Heart left ventricle (tissue), 7 donors: ENCODE measurements around a stretch of chr2.

GRCh38 chr2:11406620-11407542 lies 59.1 kb downstream of the E2F6 start:
- PRO-cap, 6 experiments: peak in 2 of 6 experiments; most common plus-strand start chr2:11407297 (in 2); most common minus-strand start chr2:11407121 (in 2)
- RAMPAGE, long total RNA, 2 experiments: no peak in any of the 2 experiments
- RRBS: no CpG with 5 or more reads among the region's 13 CpGs

GRCh38 chr2:11439961-11440640 lies 25.9 kb downstream of the E2F6 start:
- PRO-cap, 6 experiments: no peak in any of the 6 experiments
- RAMPAGE, long total RNA, 2 experiments: no peak in any of the 2 experiments
- RRBS: no CpG with 5 or more reads among the region's 13 CpGs

GRCh38 chr2:11554308-11554789 lies 20.5 kb downstream of the GREB1 start:
- PRO-cap, 6 experiments: no peak in any of the 6 experiments
- RAMPAGE, long total RNA, 2 experiments: no peak in any of the 2 experiments
- RRBS: no CpG with 5 or more reads among the region's 7 CpGs

GRCh38 chr2:11618294-11619017 lies 51.5 kb downstream of the NTSR2 start:
- PRO-cap, 6 experiments: no peak in any of the 6 experiments
- RAMPAGE, long total RNA, 2 experiments: no peak in any of the 2 experiments
- RRBS: 94% methylated on average over 10 of the region's 46 CpGs

DNA sequence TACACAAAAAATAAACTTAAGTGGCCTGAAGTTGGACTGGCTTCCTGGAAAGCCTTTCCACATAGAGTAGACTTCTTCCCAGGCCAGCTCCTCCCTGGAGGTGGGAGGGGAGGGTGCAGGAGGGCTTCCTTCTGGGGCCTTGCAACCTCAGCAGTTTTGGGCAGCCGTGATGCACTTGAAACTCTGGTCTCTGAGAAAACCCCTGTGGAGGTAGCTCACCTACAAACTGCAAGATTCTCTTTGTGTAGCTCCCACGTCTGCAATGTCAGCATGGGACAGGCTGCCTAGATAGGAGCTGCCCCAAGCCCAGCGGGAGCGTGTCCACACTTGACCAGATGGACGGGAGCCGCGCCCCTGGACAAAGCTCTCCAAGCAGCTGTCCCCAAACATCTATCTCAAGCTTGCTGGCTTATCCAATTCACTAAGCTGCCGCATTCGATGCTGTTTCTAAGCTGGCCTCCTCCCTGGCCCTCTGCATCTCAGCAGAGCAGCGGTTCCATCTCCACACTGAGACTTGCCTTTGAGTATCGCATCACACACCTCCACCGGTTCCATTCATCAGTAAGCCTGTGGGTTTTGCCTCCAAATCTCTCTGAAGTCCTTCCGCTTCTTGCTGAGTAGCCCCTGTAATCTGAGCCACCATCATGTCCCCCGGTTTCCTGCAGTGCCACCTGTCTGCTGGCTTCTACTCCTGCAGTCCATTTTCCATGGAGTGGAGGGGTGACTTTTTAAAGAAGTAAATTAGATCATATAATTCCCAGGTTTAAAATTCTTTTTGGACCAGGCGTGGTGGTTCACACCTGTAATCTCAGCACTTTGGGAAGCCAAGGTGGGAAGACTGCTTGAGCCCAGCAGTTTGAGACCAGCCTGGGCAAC lies 1.5 kb upstream of the LPIN1 start:
- PRO-cap, 6 experiments: no peak in any of the 6 experiments
- RAMPAGE, long total RNA, 2 experiments: no peak in any of the 2 experiments
- RRBS: 27% methylated on average over 2 of the region's 15 CpGs

DNA sequence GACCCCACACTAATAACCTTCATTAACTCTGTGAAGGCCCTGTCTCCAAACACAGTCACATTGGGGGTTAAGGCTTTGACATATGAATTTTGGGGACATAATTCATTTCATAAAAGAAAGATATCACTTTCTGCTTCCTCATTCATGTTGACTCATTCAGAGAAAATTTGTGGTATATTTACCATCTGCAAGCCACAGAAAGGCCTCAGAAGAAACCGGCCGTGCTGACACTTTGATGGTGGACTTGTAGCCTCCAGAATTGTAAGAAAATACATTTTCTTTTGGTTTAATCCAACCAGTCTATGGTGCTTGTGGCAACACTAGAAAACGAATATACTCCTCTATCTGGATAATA lies 262.3 kb downstream of the LPIN1 start:
- PRO-cap, 6 experiments: no peak in any of the 6 experiments
- RAMPAGE, long total RNA, 2 experiments: no peak in any of the 2 experiments
- RRBS: no CpG with 5 or more reads among the region's 3 CpGs

- PRO-cap, 6 experiments: no peak in any of the 6 experiments
- RAMPAGE, long total RNA, 2 experiments: no peak in any of the 2 experiments
- RRBS: no CpG with 5 or more reads among the region's 3 CpGs
Observed at GRCh38 chr2:12090888-12091232, 344.4 kb downstream of the LPIN1 start.

- PRO-cap, 6 experiments: peak in 3 of 6 experiments; most common plus-strand start chr2:12169251 (in 2); most common minus-strand start chr2:12169173 (in 1)
- RAMPAGE, long total RNA, 2 experiments: no peak in any of the 2 experiments
- RRBS: no CpG with 5 or more reads among the region's 5 CpGs
Observed at GRCh38 chr2:12168918-12169523, 422.6 kb downstream of the LPIN1 start.

DNA sequence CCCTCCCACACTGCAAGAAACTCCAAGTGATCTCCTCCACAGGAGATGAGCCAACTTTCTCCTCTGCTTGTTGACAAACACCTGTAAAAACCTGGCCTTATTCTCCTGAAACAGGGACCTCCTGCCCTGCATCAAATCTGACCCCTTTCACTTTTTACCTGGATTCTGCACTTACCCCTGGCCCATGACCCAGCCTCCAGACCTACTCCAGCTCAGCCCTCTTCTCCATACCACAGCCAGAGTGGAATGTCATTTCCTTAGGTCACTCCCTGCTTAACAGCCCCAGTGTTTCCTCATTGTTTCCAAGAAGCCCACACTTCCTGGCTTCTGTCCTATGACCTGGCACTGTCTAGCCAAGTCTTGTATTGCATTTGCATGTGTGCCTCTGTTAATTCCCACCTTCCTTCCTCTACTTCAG lies 51.5 kb upstream of the TRIB2 start:
- PRO-cap, 6 experiments: peak in 5 of 6 experiments; most common minus-strand start position 248 of the sequence (in 5)
- RAMPAGE, long total RNA, 2 experiments: no peak in any of the 2 experiments

DNA sequence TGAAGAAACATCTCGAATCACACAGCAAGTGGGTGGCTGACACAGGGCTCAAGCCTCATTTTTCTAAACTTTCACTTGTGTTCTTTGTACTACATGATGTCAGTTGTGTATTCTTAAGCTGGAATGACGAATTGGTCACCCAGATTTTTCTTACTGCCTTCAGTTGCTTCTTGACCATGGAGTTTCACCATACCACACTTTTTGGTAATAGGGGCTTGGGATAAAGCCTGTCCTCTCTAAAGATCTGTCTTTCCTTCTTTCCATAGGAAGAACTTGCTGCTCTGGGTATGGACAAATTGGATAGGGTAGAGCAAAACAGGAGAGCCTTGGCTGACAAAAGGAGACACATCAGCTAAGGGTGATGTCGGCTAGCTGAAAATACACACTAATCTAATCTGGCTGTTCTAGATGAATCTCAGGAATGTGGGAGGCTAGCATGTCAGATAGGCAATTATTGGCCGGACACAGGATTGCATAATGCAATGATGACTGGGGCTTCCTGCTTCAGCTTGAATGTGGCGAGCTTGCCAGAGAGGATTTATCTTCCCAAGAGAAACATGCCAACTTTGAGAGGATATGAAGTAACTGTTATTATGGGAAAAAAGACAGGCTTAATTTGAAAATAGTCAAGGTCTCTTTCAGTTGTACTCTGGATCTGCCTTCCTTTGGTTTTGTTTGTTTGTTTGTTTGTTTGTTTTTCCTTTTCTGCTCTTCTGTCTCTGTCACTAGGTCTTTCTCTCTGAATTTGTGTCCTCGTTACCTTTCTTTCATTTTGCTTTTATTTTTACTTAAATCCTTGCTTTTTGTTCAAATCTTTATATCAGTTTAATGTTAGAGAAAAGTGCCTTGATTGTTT lies 102.3 kb downstream of the TRIB2 start:
- PRO-cap, 6 experiments: peak in 6 of 6 experiments; most common plus-strand start position 641 of the sequence (in 6); most common minus-strand start position 380 of the sequence (in 2)
- RAMPAGE, long total RNA, 2 experiments: no peak in any of the 2 experiments
- RRBS: no CpG with 5 or more reads among the region's 6 CpGs

DNA sequence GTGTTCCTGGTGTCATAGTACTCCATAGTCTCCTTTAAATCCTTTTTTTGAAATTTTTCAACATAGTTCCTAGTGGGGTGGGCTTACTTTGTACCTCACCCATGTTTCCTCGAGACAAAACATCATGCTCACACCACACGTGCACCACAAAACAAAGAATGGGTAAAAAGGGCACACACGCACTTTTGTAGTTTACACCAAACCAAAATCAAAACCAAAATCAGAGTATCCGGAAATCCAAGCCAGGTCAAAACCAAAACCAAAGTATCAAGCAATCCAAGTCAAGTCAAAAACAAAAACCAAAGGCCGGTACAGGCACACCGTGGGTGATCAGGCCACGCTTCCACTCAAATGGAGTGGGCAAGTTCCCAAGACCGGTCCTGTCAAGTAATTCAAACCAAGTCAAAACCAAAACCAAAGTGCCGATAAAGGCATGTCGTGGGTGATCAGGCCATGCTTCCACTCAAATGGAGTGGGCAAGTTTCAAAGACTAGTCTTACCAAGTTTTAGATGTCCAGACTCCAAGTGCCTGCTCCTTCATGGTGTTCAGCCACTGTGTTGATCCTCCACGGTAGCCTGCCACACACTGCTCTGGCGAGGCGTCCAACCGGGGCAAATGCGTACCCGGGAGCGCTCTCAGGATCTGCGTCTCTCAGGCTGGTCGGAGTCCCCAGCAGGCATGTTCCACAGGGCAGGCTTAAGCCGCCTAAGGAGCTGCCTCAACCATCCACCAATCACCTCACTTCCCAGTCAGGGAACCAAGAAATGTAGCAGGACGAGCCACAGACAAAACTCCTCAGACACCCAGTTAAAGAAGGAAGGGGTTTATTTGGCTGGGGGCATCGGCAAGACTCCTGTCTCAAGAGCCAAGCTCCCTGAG lies 815.8 kb downstream of the TRIB2 start:
- PRO-cap, 6 experiments: no peak in any of the 6 experiments
- RAMPAGE, long total RNA, 2 experiments: no peak in any of the 2 experiments
- RRBS: no CpG with 5 or more reads among the region's 22 CpGs

DNA sequence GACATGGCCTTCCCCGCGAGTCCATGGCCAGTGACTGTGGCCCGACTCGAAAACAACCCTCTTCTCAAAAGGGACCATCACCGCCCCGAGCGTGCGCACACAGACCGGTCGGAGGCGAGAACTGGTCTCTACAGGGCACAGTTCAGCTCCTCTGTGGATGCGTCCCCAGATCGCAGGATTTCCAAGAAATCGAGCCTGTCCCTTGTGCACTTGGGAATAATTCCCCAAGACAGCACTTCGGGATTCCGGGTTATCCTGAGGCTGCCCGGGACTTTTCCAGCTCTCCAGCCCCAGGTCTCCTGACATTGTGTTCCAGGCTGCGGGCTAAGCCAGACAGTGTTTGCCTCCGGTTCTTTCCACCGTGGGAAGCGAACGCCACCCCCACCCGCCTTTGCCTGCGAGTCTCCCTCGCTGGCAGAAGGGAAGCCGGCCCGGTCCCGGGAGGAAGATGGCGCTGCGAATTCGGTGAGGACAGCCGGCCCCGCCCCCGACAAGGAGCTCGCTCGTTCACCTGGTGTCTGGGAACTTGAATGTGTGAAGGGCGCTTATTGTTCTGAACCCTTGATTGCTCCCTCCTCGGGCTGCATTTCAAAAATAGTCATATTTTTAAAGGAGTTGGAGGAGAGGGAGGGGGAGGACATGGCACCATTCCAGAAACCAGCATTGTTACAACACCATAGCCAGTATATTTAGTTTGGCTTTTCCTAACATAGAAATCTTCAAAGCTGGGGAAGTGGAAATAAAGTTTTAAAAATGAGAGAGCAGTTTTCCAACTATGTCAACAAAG lies 2.9 kb downstream of the LRATD1 start:
- PRO-cap, 6 experiments: peak in 5 of 6 experiments; most common plus-strand start position 417 of the sequence (in 4); most common minus-strand start position 393 of the sequence (in 4)
- RAMPAGE, long total RNA, 2 experiments: no peak in any of the 2 experiments
- RRBS: under 1% methylated on average over 13 of the region's 38 CpGs

- PRO-cap, 6 experiments: no peak in any of the 6 experiments
- RAMPAGE, long total RNA, 2 experiments: no peak in any of the 2 experiments
- RRBS: no CpG with 5 or more reads among the region's 5 CpGs
Observed at GRCh38 chr2:15669692-15669922, 77.9 kb downstream of the DDX1 start.

DNA sequence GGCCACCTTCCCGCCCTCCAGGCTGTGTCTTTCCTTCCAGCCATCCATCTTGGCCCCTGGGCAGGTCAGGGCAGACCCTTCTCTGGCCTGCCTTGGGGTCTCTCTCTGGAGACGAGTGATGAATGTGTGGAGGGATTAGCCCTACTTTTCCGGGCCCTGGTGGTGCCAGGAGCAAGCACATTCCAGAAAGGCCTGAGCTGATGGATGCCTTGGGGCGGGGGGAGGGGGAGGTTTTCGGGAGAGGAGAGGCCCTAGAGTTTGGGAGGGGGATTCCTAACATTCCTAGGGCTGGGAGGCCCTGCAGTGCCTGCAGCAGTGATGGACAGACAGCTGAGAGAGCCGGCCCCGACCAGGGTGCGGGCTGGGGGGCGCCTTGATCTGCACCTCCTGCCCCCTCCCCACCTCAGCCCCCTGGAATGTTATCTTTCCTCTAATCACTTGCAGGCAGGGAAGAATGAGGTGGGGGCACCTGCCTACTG lies 156.1 kb downstream of the DDX1 start:
- PRO-cap, 6 experiments: no peak in any of the 6 experiments
- RAMPAGE, long total RNA, 2 experiments: no peak in any of the 2 experiments
- RRBS: no CpG with 5 or more reads among the region's 9 CpGs

DNA sequence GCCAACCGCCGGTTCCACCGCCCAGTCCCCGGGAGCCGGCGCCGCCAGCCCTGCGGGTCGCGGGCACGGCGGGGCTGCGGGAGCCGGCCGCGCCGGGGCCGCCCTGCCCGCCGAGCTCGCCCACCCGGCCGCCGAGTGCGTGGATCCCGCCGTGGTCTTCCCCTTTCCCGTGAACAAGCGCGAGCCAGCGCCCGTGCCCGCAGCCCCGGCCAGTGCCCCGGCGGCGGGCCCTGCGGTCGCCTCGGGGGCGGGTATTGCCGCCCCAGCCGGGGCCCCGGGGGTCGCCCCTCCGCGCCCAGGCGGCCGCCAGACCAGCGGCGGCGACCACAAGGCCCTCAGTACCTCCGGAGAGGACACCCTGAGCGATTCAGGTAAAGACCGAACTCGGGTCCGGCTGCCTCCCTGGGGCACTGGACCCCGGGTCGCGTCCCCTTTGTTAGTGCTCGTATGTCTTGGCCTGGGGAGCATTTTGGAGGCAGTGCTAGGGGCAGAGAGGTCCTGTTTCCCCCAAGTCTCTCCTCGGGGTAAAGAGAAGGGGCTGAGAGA lies 2.2 kb downstream of the MYCN start:
- PRO-cap, 6 experiments: no peak in any of the 6 experiments
- RAMPAGE, long total RNA, 2 experiments: no peak in any of the 2 experiments
- RRBS: 3% methylated on average over 45 of the region's 62 CpGs

DNA sequence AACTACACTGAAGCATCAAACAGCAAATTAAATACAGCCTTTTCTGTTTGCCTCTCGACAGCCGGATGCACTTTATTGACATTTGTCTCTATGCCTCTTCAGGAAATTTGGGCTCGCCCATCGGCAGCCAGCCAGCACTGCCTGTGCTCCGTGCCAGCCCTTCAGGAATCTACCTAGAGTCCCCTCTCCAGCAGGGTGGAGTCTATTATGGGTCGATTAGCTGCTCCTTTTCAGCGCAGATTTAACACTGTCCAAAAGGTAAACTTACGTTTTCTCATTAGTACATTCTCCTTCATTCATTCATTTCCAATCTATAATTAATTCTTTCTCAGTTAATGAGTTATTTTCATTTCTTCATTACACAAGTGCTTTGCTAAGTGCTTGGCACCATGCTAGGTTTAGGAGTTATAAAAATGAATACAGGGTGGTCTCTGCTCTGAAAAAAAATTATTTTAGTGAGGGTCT lies 91.5 kb downstream of the MYCN start:
- PRO-cap, 6 experiments: no peak in any of the 6 experiments
- RAMPAGE, long total RNA, 2 experiments: no peak in any of the 2 experiments
- RRBS: no CpG with 5 or more reads among the region's 8 CpGs

DNA sequence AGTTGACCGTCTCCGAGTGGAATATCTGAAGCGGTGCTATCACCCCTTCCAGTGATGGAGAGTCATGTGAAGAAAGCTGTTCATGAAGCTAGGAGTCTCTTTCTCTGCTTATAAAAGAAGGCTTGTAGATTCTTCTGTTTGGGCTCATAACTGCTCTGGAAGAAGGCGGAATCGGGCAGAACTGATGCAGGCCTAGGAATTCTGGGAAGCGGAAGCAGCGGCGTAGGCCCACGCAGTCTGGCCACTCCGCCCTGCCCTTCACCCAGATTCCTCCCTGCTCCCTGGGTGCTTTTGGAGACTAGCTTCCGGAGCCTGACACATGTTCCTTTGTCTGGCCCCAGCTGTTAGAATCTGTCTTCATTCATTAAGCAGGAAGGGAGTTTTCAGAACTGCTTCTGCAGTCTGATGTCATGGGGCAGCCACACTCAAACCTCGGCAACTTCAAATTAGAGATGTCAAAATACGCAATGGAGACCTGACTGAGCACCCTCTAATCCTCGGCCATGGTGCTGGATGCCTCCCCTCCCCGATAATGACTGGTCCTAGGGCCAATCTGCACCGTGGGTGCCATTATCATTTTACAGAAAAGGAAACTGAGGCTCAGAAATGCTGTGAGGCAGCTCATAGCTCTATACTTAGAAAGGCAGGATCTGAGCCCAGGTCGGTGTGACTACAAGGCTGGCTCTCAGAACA lies 275.6 kb downstream of the MYCN start:
- PRO-cap, 6 experiments: peak in 2 of 6 experiments; most common plus-strand start position 386 of the sequence (in 1); most common minus-strand start position 152 of the sequence (in 1)
- RAMPAGE, long total RNA, 2 experiments: no peak in any of the 2 experiments
- RRBS: no CpG with 5 or more reads among the region's 17 CpGs

DNA sequence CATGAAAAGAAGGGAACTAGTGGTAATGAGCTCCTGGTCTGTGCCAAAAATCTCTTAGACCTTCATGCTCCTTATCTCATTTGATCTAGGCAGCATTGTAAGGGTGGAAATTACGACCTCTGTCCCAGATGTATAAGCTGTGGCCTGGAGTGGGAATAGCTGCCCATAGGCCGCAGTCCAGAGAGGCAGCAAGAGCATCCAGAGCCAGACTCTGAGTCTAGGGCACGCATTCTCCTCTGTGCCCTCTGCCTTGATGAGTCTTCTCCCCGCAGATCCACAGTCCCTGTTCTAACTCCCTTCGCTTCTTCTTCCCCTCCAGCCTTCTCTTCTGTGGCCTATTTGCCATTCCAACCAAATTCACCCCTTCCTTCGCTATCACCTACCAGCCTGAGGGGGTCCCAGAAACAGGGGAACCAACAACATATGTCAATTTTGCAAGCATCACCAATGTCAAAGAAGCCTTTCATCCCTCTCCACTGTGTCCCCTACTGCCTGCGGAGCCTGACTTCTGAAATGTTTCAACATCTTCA lies 304.7 kb downstream of the MYCN start:
- PRO-cap, 6 experiments: no peak in any of the 6 experiments
- RAMPAGE, long total RNA, 2 experiments: no peak in any of the 2 experiments
- RRBS: no CpG with 5 or more reads among the region's 7 CpGs

GRCh38 chr2:16547695-16548233 lies 117.9 kb downstream of the CYRIA start:
- PRO-cap, 6 experiments: no peak in any of the 6 experiments
- RAMPAGE, long total RNA, 2 experiments: no peak in any of the 2 experiments
- RRBS: no CpG with 5 or more reads among the region's 6 CpGs

DNA sequence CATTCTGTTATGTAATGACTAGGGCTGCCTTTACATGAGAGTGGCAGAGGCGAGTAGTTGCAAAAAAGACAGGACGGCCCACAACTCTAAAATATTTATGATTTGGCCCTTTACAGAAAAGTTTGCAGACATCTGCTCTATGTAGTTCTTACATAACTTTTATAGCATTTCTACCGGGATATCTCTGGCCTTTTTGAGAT lies 102.9 kb downstream of the CYRIA start:
- PRO-cap, 6 experiments: no peak in any of the 6 experiments
- RAMPAGE, long total RNA, 2 experiments: no peak in any of the 2 experiments
- RRBS: no CpG with 5 or more reads among the region's 3 CpGs